ENCODE measurements around the genes PCARE and ALK.

DNA sequence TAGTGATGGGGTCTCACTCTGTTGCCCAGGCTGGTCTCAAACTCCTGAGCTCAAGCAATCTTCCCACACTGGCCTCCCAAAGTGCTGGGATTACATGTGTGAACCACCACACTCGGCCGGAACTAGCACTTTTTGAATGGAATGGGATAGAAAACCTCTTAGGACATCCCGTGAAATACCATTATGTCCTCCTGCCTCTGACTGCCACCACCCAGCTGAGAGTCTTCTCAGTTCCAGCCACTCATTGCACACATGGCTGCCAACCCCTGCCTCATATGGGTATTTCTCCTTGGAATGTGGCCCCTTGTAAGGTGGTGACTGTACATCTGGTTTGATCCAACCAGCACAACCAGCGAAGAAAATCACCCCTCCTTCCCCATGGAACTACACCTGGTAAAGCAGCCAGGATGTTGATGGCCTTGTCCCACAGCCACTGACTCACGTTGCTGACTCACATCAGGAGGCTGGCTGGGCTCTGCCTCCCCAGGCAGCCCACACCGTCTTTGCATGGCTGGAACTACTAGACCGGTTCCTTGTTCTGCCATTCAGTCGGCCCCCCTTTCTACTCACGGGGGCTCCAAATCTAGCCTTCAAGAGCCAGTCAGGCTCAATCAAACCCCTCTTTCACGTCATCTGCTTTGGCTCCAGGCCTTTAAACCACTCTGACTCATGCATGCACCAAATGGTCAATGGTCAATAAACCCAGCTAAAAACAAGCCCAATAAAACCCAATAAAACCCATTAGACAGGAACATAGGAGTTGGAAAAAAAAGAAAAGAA lies 114.7 kb downstream of the PLB1 start:
- RRBS: no CpG with 5 or more reads among the region's 10 CpGs

DNA sequence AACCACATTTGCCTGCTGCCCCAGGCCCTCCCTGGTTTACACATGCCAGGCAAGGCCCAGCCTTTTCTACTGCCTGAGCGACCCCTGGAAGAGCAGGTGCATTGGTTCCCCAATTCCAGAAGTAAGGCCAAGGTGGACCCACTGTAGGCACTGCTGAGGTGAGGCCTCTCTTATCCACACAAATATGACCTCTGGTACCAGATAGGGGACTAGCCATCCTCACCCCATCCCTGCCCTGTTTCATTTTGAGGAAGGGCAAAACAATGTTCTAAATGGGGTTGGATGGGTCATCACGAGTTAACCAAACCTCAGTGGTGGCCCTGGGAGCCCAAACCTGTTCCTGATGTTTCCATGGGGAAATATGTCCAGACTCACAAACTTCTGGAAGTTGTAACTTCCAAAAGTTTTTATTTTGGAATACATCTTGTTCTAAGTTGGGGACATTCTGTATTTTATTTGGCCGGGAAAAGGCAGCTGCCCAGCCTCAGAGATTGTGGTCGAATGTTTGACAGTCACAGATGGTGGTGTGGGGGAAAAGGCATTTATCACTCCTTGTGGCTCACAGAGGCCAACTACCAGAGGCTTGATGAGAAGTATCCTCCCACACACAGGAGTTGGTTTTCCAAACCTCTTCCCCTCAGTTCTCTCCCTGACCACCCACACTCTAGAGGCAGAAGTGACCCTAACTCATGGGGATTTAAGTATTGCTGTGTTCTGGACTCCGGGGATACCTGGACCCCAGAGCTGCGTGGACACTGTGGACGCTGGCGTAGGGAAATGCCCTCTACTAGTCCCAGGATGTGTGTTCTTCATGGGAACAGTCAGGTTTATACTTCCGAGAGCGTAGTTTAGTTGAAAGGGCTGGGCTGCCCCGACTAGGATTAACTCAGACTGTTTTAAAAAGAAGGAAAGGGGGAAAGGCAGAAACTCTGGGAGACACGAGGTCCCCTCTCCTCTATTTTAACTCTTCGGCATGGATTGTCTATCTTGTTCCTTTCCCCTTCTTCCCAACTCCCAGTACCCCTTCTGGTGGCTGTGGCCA lies 124.7 kb upstream of the PPP1CB start:
- RRBS: no CpG with 5 or more reads among the region's 13 CpGs

DNA sequence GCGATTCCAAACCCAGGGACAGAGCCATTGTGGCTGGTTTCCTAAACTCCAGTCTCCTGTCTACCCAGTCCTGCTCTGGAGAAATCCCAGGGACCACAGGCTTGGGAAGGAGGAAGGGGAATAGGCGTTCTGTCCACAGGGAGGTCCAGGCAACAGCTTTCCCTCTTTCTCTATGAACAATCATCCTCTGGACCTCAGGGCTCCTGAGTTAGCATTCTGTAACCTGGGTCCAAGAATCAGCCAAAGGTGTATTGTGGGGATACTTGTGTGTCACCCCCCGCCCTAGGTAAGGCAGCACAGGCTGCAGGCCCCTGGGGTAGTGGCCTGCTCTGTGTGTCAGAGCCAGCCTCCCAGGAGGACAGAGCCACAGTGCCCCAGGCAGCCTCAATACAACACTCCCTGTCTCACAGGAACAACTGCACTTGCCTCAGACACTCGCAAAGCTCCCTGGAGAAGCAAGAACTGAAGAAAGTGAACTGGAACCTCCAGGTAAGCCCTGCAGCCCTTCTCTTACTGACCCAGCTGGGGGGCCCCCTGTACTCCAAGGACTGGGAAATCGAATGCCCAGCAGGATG lies 121.4 kb upstream of the PPP1CB start:
- RRBS: no CpG with 5 or more reads among the region's 5 CpGs

DNA sequence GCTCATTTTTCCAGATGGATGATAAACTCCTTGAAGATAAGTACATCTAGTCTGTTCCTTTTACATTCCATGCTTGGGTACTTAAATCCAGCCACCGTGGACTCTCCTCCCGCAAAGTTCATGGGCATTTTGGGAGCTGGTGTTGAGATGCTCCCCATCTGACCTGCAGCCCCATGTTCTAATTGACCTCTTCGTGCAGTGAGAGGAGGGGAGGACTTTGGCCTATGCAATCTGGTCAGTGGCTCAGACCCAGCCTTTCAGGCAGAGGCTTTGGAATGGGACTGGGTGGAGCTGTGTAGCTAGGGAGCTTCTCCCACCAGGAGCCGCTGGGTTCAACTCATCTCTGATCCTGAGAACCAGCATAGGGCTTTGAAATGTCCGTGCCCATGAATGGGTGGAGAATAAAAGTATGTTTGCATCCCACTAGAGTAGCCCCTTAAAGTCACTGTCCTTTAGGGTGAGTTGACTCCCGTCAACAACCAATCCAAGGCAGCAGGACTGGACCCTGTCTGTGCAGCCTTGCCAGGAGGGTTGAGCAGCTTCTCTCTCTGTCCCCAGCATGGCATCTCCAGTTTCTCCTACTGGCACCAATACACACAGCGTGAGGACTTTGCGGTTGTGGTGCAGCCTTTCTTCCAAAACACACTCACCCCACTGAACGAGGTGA lies 120.0 kb upstream of the PPP1CB start:
- RRBS: no CpG with 5 or more reads among the region's 9 CpGs

DNA sequence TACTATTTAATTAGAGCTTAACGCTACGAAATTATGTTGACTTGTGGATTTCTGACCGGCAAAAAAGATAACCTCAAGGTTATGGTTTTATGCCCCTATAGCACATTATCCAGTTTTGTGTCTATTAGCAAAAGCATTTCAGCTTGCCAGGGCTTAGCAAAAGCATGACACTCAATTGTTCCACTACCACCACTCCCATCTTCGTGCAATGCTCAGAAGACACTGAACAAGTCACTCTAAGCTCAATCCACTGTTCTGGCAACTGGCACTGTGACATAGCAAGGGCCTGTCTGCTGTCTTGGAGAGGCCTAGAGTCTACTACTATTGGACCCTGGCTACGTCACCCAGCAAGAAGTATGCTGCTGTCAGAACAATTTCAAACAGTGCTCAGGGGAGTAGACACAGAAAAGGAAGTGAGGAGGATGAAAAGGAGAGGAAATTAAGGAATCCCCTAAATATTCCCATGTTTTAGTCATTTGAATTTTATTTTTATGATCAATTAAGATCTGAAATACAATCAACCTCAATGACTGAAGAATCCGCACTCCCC lies 103.5 kb upstream of the PPP1CB start:
- RRBS: no CpG with 5 or more reads among the region's 6 CpGs

DNA sequence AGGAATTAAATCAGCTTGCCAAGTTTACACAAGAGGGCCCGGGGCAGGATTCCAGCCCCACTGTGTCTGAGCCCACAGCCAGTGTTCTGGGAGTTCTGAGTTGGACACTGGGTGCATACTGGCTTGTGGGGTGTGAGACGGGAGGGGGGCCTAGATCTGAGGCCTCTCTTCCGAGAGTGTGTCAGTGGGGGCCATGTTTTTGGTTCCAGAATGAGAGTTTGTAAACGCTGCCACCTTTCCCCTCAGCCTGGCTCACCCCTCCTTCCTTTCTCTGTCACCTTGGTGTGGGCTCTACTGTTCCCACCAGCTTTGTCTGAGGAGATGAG lies 10.1 kb downstream of the TOGARAM2 start:
- RRBS: 78% methylated on average over 1 of the region's 4 CpGs

DNA sequence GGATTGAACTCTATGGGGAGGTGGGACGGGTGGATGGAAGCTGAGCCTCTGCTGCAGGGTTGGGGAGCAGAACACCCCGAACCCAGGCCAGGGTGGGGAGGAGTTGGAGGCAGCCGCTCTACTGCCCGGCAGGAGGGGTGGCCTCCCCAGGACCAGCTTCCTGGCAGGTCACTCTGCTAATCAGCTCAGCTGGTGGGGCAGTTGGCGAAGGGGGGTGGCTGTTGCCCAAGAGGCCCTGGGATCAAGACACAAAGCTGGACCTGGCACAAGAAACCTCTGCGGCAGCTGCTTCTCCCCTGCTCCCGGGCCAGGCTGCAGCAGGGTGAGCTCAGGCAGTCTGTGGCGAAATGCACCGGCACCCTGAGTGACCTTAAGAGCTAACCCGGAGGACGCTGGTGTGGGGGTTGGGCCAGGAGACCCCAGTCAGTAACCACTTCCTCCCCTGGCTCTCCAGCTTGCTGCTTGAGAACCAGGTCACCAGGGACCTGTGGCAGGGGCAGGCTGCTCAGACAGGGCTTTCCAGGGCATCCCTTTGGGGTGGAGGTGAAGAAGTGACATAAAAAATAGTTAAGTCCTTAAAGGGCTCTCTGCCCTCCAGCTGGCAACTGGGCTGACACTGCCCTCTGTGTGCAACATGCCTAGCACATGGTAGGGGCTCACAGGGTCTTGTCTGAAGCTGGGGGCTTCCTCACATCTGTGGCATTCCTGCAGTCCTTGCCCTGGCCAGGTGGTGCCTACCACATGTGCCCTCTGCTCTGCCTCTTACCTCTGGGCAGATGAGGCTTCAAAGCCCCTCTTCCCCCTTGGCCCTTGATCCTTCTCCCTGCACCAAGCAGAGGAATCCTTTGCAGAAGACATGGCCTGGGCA lies 31.3 kb downstream of the TOGARAM2 start:
- RRBS: 34% methylated on average over 3 of the region's 11 CpGs

GRCh38 chr2:29016495-29017027 lies 35.5 kb downstream of the TOGARAM2 start:
- RRBS: no CpG with 5 or more reads among the region's 6 CpGs

DNA sequence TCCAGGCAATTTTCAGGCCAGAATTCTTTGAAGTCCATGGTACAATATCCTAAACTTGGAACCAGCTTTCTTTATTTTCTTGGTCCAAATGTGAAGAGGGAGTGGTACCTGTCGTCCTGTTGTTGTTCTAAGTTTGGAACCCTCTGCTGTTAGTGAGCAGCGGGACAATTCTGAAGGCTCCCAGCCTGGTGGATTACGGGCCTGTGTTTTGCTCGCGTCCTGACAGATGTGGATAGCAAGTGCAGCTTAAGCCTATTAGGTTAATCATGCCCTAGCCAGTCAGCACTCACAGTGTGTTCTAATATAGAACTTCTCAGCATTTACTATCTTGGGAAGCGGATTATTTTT lies at the start of gene PCARE:
PCARE (minus strand) TSS at position 172 of the 348 bp plus-strand sequence.
- RRBS: no CpG with 5 or more reads among the region's 6 CpGs

DNA sequence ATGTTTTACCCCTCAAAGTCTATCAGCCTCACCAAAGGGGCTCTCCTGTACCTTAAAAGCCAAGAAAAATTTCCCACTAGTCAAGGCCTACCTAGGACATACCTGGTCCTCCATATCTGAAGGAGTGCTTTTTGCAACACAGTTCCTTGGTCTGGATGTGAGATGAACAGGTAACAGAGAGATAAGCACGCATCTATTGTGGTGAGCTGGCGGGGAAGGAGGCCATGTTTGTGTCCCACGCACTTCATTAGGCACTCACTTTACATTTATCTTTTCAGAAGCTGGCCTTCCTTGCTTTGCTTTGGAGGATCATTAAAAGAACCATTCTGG lies 4.0 kb upstream of the PCARE start:
- RRBS: no CpG with 5 or more reads among the region's 3 CpGs

DNA sequence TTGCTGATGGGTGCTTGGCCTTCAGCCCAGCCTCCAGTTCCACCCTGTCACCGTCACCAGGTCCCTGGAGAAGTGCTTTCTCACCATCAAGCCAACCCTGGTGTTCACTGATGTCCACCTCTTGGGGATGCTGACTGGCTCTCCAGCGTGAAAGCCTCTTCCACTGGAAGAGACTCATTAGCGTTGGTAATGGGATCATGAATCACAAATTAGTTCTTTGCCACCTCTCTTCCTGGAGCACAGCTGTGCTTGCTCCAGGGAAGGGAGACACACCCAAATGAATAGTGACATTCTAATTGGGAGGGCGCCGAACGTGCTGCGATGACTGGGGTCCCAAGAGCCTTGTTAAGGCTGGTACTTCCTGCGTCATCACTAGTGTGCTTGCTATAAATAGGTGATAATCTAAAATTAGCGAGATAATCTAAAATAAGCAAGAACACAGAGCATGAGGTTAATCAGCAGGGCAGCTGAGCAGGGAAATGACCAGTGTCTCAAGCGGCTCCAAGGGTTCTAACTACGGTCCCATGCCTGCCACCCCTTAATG lies 154.1 kb downstream of the CLIP4 start:
- RRBS: no CpG with 5 or more reads among the region's 11 CpGs

- RRBS: no CpG with 5 or more reads among the region's 1 CpG
Measured at GRCh38 chr2:29322095-29322478, 206.9 kb downstream of the CLIP4 start.

GRCh38 chr2:29921110-29921960 lies at the start of gene ALK:
Gene ALK, minus strand, starts transcription at chr2:29921586.
- RRBS: 4% methylated on average over 13 of the region's 69 CpGs

GRCh38 chr2:30158484-30159741 lies 12.1 kb downstream of the YPEL5 start:
- RRBS: no CpG with 5 or more reads among the region's 16 CpGs

DNA sequence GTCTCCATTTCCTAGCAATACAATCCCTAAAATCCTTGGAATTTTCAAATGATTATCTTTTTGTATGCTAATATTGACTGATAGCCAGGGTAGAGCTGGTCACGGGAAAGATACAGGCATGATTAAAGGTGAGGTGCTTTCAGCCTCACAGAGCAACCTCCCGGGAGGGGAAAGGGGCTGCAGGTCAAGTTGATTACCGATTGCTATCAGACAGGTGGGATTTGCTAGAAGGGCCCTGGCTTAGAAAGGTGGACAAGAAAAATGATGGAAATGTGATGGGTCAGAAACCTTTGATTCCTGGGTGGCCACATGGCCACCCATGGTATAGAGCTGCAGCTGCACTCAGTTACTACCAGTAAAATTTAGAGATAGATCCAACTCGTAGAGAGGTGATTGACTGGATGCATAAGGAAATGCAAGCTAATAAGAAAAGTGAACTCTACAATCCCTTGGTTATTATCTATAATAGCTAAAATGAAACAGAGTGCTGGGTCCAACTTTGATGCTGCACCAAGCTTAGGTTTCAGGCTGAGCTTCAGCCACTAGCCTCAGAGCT lies 15.3 kb downstream of the YPEL5 start:
- RRBS: no CpG with 5 or more reads among the region's 4 CpGs

- RRBS: no CpG with 5 or more reads among the region's 4 CpGs
Measured at GRCh38 chr2:30233354-30233916, 2.1 kb downstream of the LBH start.

DNA sequence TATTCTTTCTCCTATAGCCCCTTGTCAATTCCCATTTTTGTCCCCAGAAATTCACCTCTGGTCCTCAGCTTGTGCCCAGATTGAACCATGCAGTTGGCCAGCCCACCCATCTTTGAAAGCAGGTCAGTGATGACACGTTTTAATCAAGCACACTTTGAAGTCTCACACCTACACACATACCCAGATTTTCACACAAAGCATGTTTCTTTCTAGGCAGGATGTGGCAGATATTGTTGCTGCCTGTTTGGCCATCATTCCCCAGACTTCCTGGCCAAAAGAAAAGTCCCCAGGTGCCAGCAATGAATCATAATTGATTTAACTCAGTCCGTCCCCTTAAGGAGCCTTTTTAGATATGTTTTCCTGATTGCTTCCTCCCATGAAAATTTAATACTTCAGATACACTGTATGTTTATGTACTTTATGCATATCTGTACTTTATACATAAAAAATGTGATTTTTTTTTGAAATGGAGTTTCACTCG lies 84.4 kb downstream of the LBH start:
- RRBS: no CpG with 5 or more reads among the region's 3 CpGs

GRCh38 chr2:30359769-30360224 lies 87.2 kb upstream of the LCLAT1 start:
- RRBS: no CpG with 5 or more reads among the region's 6 CpGs

DNA sequence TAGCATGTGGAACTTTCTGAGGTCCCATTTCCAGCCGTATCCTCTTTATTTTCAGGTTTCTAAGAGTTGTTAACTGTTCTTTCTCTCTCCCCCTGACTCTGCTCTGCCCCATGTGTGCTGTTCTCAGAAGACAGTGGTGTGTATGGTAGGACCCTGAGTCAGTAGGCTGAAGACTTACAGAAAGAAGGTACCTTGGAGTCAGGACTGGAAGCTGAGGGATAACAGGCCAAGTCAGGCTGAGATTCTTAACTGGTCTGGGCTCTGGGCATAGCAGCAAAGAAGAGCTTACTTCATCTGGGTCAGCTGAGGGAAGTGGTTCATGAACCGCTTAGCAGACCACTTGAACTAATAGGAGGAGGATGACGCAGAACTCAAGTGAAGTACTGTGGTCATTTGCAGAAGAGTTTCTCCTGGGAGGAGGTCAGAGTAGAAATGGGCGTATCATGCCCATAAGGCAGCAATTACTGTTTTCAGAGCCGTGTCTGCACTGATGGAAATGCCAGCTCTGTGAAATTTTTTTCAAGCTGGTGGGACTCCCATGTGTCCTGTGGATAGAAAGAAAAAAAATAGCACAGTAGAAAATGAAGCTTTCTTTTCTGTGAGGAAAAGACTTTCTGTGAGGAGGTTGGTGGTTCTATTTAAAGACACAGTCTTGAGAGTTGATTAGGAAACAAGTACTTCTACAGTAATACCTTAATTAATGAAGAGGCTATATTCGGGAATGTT lies 164.6 kb downstream of the LCLAT1 start:
- RRBS: no CpG with 5 or more reads among the region's 6 CpGs

Measured in GM12891 (cell line).